Measurements from ENCODE around the genes CENPVL1 and FAM104B.

- PRO-cap, 3 experiments: peak in 2 of 3 experiments; most common plus-strand start chrX:49167563 (in 2); most common minus-strand start chrX:49167061 (in 1)
- RAMPAGE, long total RNA, 2 experiments: no peak in any of the 2 experiments
- RRBS: 4% methylated on average over 16 of the region's 38 CpGs
Observed at GRCh38 chrX:49166900-49168090, 4.4 kb upstream of the PLP2 start.

DNA sequence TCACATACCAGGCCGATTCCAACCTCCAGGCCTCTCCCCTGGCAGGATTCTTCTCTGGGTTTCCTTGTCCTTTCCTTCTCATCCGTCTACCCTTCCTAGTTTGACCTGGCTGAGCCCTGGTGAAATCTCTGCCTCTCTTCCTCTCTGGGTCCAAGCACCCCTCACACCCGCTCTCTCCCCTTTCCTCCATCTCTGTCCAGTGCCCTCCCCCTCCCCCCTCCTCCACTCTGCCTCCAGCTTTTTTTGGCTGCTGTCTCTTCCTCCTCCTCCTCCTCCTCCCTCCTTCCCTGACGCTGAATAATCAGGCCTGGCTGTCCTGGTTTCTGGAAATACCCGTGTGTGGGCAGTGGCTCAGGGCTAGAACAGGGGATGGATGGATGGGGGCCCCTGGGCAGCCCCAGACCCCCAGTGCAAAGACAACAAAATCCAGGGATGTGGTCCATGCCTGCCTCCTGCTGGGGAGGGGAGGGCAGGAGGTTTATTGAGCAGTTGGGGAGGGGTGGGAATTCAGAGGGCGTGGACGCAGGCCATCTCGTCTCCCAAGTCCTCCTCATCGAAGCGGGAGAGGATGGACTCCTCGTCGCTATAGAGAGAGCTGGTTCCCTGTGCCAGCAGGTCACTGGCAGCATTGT, 4.8 kb upstream of the SYP start:
- PRO-cap, 3 experiments: no peak in any of the 3 experiments
- RAMPAGE, long total RNA, 2 experiments: no peak in any of the 2 experiments
- RRBS: no CpG with 5 or more reads among the region's 12 CpGs

DNA sequence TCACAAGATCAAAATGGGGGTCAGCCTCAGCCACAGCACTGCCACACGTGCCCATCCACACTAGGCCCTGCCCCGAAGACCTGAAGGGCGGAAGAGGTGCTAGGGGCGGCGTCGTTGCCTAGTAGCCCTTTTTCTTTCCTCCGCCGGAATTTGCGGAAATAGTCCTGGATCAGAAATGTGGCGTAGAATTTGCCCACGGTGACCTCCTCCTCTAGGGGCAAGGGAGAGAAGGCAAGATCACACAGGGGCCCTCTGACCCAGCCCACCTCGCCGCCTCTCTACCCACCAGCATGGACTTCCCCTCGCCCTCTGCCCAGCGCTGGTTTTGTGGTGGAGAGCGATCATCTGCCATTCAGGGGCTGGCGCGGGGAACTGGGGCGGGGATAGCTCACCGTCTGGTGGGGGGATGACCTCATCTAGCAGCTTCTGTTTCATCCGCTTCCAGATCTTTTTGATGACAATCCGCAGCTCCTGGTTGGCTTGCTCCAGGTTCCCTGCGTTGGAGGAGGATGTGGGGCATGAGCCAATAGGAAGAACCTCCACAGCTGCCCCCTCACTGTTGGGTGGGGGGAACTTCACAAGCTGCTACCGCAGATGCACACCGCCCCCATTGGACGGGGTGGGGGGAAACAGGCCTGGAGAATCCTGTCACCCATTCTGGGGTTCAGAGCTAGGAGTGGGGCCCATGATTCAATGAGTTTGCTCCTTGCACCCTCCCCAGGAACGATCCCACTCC, 9.7 kb upstream of the SYP start:
- PRO-cap, 3 experiments: no peak in any of the 3 experiments
- RAMPAGE, long total RNA, 2 experiments: no peak in any of the 2 experiments
- RRBS: no CpG with 5 or more reads among the region's 27 CpGs

GRCh38 chrX:49793550-49794045, 35.5 kb upstream of the PAGE4 start:
- PRO-cap, 3 experiments: no peak in any of the 3 experiments
- RAMPAGE, long total RNA, 2 experiments: no peak in any of the 2 experiments
- RRBS: no CpG with 5 or more reads among the region's 1 CpG

DNA sequence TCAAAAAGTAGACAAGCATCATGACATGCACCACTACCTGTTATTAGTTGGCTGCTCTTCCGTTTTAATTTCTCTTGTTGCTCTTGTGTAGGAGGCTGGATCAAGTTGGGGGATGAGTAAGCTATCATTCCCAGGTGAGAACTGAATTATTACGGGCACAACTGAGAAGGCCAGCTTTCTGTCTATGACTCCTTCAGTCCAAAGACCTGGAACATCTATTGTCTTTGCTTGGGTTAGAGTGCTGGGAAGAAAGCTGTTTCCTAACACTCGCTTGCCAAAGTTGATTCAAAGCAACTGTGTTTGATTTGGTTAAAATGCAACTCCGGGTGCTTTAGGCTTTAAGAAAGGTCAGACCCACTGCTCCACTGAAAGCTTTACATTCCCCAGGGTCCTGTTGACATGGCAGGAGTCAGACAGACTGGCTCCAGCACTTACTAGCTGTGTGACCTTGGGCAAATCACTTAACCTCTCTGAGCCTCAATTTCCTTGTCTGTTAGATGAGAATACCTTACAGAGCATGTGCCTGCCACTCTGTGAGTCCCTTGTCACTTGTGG, 39.1 kb downstream of the DGKK start:
- PRO-cap, 3 experiments: no peak in any of the 3 experiments
- RAMPAGE, long total RNA, 2 experiments: no peak in any of the 2 experiments
- RRBS: no CpG with 5 or more reads among the region's 4 CpGs

GRCh38 chrX:51710211-51710738, at the start of gene CENPVL1:
TSS of gene CENPVL1 (plus strand) at chrX:51710512.
- PRO-cap, 3 experiments: no peak in any of the 3 experiments
- RAMPAGE, long total RNA, 2 experiments: no peak in any of the 2 experiments
- RRBS: no CpG with 5 or more reads among the region's 44 CpGs

- PRO-cap, 3 experiments: no peak in any of the 3 experiments
- RAMPAGE, long total RNA, 2 experiments: no peak in any of the 2 experiments
- RRBS: no CpG with 5 or more reads among the region's 10 CpGs
Observed at GRCh38 chrX:51891710-51892756, 1.4 kb upstream of the MAGED1 start.

DNA sequence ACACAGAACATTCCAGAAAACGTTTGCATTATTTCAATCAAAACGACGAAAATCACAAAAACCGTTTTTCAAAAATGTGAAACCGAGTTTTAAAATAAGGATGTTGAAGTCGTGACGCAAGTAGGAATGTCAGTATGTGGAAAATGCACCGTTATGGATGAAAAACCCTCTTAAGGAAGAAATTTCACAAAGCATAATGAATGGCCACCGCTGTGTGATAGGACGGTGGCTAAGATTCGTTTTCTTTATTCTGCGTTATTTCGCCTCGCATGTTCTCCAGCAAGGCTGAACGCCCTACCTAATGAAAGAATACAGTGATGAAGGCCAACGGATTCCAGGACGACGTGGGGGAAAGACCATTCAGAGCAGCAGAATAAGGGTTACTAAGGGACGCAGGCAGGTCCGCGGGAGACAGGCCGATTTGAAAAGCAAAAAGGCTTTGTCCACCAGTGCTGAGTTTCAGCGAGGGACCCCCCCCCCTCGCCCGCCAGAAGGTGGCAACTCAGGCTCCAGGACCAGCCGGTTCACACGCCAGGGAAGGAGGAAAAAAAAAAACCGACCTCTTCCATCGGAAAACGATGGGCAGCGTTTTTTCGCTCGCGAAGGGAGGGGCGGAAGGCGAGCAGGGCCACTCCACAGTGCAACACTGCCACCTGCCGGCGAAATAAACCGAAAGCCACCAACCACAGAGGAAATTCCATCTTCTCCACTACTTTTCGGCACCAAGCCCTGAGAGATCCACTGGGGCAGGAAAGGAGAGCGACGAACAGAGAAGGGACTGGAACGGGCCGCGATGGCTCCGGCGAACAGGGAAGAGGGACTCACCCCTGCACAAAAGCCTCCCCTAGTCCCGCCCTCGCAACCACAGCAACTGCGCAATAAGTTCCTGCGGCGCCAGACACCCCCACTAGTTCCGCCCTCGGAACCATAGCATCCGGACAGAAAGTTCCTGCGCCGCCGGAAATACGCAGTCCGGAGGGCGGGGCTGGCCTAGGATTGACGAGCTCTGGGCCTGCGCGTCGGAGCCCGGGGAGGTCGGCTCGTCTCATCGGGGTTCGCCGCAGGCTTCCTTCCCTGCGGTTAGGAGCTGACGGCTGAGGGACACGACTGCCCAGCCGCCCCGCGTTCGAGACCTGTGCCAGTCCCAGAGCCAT, 23.7 kb downstream of the FAM156A start:
- PRO-cap, 3 experiments: peak in 3 of 3 experiments; most common plus-strand start position 970 of the sequence (in 2); most common minus-strand start position 496 of the sequence (in 2)
- RAMPAGE, long total RNA, 2 experiments: start-site peak on the plus strand in 1 of 2 experiments, centred at position 1,009 of the sequence, 28 reads per replicate; start-site peak on the minus strand in 1 of 2 experiments, centred at position 801 of the sequence, 15 reads per replicate
- RRBS: no CpG with 5 or more reads among the region's 78 CpGs

GRCh38 chrX:53087685-53087936, 5.4 kb downstream of the TSPYL2 start:
- PRO-cap, 3 experiments: no peak in any of the 3 experiments
- RAMPAGE, long total RNA, 2 experiments: no peak in any of the 2 experiments
- RRBS: no CpG with 5 or more reads among the region's 5 CpGs

DNA sequence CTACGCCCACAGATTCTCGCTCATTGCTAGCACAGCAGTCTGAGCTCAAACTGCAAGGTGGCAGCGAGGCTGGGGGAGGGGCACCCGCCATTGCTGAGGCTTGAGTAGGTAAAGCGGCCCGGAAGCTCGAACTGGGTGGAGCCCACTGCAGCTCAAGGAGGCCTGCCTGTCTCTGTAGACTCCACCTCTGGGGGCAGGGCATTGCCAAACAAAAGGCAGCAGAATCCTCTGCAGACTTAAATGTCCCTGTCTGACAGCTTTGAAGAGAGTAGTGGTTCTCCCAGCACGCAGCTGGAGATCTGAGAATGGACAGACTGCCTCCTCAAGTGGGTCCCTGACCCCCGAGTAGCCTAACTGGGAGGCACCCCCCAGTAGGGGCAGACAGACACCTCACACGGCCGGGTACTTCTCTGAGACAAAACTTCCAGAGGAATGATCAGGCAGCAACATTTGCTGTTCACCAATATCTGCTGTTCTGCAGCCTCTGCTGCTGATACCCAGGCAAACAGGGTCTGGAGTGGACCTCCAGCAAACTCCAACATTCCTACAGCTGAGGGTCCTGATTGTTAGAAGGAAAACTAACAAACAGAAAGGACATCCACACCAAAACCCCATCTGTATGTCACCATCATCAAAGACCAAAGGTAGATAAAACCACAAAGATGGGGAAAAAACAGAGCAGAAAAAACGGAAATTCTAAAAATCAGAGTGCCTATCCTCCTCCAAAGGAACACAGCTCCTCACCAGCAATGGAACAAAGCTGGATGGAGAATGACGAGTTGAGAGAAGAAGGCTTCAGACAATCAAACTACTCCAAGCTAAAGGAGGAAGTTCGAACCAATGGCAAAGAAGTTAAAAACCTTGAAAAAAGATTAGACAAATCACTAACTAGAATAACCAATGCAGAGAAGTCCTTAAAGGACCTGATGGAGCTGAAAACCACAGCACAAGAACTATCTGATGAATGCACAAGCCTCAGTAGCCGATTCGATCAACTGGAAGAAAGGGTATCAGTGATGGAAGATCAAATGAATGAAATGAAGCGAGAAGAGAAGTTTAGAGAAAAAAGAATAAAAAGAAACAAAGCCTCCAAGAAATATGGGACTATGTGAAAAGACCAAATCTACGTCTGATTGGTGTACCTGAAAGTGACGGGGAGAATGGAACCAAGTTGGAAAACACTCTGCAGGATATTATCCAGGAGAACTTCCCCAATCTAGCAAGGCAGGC, 51.9 kb downstream of the KANTR start:
- PRO-cap, 3 experiments: no peak in any of the 3 experiments
- RAMPAGE, long total RNA, 2 experiments: no peak in any of the 2 experiments
- RRBS: no CpG with 5 or more reads among the region's 19 CpGs

- PRO-cap, 3 experiments: no peak in any of the 3 experiments
- RAMPAGE, long total RNA, 2 experiments: no peak in any of the 2 experiments
- RRBS: 92% methylated on average over 2 of the region's 11 CpGs
Observed at GRCh38 chrX:53248576-53249443, 23.8 kb upstream of the KDM5C start.

DNA sequence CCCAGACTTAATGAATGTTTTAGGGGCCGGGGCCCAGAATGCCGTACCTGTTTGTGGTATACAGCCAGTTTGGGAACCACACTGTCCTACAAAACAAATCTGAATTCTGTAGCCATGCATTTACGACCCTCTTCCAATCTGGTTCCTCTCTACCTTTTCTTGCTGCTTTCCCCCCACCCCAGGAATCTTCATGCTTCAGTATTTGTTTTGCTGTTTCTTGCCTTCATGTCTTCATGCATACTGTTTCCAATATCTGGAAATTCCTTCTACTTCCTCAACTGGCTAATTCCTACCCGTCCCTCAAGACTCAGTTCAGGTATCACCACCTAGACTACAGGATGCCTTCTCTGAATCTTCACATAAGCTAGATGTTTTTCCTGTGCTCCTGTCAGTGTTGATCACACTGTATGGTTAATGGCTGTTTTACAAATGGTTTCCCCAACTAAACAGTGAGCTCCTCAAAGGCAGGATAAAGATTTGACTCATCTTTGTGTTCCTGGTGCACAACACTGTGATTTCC, 46.0 kb downstream of the SMC1A start:
- PRO-cap, 3 experiments: no peak in any of the 3 experiments
- RAMPAGE, long total RNA, 2 experiments: no peak in any of the 2 experiments
- RRBS: no CpG with 5 or more reads among the region's 4 CpGs

DNA sequence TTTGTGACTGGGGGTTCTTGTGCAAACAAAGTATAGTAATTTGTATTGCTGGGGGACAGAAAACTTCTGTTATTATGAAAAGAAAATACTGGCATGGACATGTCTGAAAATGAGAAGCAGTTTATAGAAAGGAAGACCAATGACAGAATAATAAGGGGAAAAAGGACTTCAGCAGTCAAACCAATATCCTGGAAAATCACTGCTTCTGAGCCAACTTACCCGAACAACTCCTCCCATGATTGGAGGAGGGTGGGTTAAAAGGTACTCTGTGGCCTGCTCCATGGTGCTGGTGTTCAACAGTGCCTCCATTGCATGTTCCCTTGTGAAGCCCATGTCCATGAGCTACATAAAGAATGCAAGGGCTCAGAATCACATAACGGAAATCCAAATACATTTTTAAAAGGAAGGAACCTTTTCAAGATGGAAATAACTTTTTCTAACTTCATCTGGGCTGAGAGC, 95.7 kb downstream of the HUWE1 start:
- PRO-cap, 3 experiments: no peak in any of the 3 experiments
- RAMPAGE, long total RNA, 2 experiments: no peak in any of the 2 experiments
- RRBS: no CpG with 5 or more reads among the region's 2 CpGs

DNA sequence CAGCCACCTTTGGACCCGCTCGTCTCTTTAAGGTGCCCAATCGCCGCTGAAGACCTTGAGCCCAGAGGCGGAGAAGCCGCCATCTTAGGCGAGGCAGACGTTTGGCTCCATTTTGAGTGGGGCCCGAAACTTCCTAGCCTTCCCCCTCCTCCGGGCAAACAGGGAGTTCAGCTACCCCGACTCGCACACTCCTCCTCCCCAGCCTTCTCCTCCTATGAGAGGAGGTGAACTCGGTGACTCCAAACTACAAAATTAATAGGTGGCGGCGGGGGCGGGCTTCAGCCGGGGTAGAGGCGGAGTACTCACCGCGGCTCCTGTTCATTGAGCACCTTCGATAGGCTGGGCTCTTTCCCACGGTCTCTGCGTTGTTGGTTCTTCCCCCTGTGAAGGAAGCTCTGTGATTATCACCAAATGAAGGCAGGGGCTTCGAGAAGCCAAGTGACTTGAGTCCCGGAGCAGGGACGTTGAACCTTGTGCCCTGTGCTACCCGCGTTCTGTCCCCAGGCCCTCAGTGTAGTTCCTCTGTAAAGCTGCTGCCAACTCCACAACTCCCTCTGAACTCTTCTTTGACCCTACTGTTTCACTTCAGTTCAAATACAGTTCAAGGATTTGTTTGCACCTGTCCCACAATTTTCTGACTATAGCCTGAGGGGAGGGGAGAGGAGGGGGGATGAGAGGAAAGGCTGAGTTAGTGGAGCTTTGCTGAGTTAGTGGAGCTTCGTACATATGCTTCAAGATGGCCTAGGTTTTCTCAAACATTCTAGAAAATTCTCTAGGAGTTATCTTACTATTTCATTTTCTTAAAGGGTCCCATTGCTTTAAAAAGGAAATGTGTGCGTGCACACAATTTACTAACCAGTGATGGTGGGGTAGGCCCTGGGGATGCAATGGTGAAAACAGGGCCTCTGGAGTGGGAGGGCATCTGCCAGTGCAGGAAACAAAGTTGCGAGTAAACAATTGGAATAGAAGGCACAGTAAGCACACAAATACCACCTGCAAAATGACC, 599 bp upstream of the PHF8 start:
- PRO-cap, 3 experiments: peak in 3 of 3 experiments; most common plus-strand start position 58 of the sequence (in 2); most common minus-strand start position 496 of the sequence (in 3)
- RAMPAGE, long total RNA, 2 experiments: no peak in any of the 2 experiments
- RRBS: no CpG with 5 or more reads among the region's 31 CpGs

- PRO-cap, 3 experiments: no peak in any of the 3 experiments
- RAMPAGE, long total RNA, 2 experiments: no peak in any of the 2 experiments
- RRBS: no CpG with 5 or more reads among the region's 2 CpGs
Observed at GRCh38 chrX:54528803-54529227, 1.2 kb upstream of the GNL3L start.

- PRO-cap, 3 experiments: no peak in any of the 3 experiments
- RAMPAGE, long total RNA, 2 experiments: no peak in any of the 2 experiments
- RRBS: no CpG with 5 or more reads among the region's 8 CpGs
Observed at GRCh38 chrX:55008798-55009795, 8.9 kb downstream of the APEX2 start.

- PRO-cap, 3 experiments: peak in 3 of 3 experiments; most common plus-strand start chrX:55161328 (in 3); most common minus-strand start chrX:55161104 (in 3)
- RAMPAGE, long total RNA, 2 experiments: start-site peak on the minus strand in 2 of 2 experiments, at chrX:55161106-55161189 at its widest, 836 to 902 reads per replicate
- RRBS: 1% methylated on average over 14 of the region's 63 CpGs
Observed at GRCh38 chrX:55160569-55161531, at the start of gene FAM104B. TSS of gene FAM104B (minus strand) at chrX:55161185.

- PRO-cap, 3 experiments: peak in 2 of 3 experiments; most common minus-strand start chrX:55668488 (in 2)
- RAMPAGE, long total RNA, 2 experiments: no peak in any of the 2 experiments
- RRBS: no CpG with 5 or more reads among the region's 1 CpG
Observed at GRCh38 chrX:55668299-55668587, 45.0 kb downstream of the FOXR2 start.

DNA sequence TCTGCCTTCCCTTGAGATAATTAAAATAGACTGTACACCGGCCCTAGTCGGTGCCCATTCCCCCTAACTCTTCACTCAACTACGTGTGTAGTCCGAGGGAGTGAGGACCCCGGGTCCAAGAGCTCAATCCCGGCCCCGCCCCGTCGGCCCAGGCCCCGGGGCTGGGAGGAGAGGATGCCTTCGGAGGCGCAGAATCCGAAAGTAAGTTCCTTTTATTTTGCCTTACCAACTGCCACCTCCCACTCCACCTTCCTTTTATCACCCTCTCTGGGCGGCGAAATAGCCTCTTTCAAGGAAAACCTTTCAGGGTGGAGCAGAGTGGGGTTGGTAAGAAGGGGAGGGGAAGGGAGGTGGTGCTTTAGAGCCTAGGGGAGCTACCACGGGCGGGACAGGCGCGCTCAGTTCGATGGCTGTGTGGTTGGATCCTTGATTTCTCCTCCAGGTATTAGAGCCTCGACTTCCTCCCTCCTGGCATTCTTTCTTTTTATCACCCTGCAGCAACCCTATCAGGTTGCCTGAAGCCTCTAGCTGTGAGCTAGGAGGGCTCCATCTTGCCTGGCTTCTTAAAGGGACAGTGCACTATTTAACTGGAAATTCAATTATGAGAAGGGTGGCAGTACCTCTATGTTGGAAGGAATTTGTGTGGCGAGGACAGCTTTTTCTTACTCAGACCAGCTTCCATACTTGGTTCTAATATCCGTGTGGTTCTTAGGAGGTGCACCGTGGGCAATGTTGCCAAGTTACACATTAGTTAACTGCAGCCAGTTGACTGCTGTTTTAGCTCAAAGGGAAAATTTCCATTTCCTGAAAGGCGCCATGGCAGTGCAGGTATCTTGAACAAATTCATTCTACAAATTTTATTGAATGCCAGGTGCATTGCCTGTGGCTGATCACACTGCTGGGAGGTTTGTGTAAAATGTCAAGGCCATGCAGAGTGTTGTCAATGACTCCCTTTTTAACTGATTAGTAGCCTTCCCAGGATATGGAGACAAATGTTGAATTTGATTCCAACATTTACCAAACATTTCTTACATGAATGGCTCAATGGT, 191.4 kb downstream of the RRAGB start:
- PRO-cap, 3 experiments: peak in 2 of 3 experiments; most common minus-strand start position 565 of the sequence (in 2)
- RAMPAGE, long total RNA, 2 experiments: start-site peak on the plus strand in 1 of 2 experiments, centred at position 137 of the sequence, 20 reads per replicate
- RRBS: 2% methylated on average over 5 of the region's 25 CpGs

DNA sequence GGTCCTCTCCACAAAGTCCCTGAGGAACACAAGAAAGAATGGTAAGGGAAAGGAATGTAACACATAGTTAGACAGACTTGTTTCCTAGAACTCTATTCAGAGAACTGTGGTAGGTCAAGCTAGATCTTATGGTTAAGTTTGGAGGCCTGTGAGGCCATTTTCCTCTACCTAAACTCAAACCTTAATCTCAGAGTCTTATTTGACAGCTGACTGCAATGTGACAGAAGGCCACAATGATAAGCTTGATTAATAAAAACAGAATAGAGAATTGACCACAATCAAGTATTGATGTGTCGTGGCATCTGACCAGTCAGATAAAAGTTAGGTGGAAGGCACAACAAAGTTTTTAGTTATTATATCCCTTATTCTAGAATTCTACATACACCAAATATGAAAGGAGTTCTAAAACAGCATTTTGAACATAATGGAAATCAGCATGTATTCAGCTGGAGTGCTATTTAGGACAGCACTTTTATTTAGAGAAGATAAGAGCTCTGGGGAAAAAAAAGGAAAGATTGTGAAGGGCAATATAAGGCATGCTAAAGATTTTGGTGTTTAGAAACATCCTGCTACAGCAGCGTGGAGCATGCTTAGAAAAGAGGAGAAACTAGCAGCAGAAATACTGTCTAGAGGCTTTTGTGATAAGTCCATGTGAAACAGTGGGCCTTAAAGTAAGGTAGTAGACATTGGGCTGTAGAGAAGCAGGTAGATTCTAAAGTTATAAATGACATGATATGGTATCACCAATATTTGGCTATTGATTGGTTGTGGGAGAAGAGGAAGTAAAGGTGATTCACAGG, 212.2 kb upstream of the KLF8 start:
- PRO-cap, 3 experiments: no peak in any of the 3 experiments
- RAMPAGE, long total RNA, 2 experiments: no peak in any of the 2 experiments
- RRBS: no CpG with 5 or more reads among the region's 2 CpGs

Measured in testis (tissue), 5 donors.